Measurements from ENCODE around the gene IRAK4.

GRCh38 chr12:42105696-42106180 is 38.9 kb downstream of the GXYLT1 start:
- RRBS, result no CpG with 5 or more reads among the region's 5 CpGs

- RRBS, result 2% methylated on average over 8 of the region's 48 CpGs
These were observed at the start of gene IRAK4 for GRCh38 chr12:43758829-43759539. Gene IRAK4, plus strand, starts transcription at chr12:43758951.

DNA sequence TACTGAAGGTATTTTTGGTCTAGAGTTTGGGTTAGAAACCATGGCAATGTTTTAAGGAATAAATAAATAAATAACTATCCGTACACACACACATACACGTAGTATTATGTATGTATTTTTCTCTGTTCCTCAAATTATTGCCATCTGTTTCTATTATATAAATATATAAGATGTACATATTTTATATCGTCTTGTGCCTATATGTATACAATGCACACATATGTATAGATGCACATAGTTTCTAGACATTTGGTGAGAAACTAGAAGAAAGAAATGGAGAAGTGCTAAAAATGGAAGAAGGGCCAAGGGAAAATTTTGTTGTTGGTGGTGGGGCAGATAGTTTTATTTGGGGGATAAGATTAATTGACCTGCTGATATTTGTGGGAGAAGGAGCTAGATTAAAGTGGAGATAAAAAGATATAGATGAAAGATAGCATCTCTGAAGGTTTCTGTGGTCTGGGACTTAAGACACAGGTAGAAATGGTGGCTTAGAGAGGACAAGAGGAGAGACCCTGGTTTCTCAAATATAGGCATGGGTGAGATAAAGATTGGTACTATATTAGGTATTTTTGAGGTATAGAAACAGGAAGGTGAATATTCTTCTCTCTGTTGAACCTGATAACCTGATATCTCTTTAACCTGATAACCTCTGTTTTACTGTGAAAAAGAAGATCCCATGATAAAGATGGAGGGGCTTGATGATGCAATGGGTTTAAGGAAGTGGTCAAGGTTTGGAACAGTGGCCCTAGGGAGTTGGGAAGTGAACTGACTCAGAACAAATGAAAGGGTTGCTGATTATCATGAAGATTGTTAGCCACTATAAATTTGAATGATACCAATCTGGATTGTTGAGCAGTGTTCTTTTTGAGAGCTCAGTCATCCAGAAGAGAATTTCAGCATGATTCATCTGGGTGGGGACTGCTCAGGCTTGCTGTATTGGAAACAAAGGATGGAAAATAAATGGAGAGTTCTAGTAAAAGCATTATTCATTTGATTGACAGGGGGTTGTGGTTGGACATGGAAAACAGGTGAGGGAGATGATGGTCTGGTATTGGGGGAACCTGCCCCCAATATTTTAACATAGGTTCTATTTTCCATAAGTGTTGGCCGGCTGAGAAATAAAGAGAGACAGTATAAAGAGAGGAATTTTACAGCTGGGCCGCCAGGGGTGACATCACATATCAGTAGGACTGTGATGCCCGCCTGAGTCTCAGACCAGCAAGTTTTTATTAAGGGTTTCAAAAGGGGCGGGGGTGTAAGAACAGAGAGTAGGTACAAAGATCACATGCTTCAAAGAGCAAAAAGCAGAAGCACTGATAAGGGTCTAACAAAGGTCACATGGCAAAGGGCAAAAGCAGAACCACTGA is 11.4 kb downstream of the TMEM117 start:
- RRBS, result no CpG with 5 or more reads among the region's 7 CpGs

DNA sequence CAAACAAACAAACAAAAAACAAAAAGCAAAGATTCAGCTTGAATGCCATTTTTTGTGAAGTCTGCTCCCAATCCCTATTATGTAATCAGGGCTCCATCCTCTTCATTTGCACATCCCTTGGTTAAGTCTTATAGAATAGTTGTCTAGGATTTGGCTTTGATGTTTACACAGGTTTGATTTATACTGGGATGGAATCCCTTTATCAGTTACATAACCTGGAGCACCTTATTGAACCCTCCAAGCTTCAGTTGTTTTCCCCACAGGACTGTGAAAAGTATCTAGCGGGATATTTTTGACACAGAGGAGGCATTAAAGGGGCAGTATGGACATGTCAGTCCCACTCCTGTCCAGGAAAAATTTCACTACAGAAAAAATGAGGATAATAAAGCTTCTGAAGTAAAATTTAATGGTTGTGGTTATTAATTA is 416.6 kb downstream of the TMEM117 start:
- RRBS, result no CpG with 5 or more reads among the region's 1 CpG

GRCh38 chr12:44828022-44828648 is 48.0 kb downstream of the NELL2 start:
- RRBS, result no CpG with 5 or more reads among the region's 2 CpGs

DNA sequence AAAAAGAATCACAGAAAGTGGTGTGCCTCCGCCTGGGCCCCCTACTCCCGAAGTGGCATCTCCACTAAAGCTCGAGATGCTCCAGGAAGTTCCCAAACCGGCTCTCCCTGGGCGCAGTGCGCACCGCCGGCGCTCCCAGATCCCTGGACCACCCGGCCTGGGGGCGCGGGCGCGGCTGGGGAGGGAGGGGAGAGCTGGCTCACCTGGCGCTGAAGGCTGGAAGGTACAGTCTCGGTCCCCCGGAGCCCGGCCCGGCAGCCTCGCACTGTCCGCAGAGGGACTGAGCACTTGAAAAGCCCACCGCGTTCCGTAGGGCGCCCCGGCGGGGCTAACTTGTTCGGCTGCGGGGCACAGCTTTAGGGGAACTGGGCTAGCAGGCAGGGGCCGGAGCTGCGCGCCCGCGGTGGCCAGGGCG is 570 bp downstream of the DBX2 start:
- RRBS, result 4% methylated on average over 25 of the region's 35 CpGs

DNA sequence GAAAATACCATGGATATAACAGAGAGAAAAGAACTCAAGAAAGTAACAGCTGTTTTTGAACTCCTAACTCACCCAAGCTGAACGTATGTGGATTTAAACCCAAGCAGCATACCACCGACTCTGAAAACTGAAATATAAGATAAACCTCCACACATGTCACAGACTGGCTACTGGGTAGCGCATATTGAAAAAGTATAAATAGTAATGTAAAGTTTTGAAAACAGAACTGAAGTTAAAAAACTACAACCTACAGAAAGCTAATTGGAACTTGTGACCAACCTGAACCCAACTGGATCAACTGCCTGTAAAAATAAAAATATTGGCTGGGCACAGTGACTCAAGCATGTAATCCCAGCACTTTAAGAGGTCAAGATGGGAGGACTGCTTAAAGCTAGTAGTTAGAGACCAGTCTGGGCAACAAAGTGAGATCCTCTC is 18.4 kb downstream of the SCAF11 start:
- RRBS, result no CpG with 5 or more reads among the region's 3 CpGs

- RRBS, result no CpG with 5 or more reads among the region's 1 CpG
These were observed 76.5 kb downstream of the SLC38A1 start for GRCh38 chr12:46192320-46192853.

GRCh38 chr12:46259674-46260803 is 8.8 kb downstream of the SLC38A1 start:
- RRBS, result no CpG with 5 or more reads among the region's 5 CpGs

GRCh38 chr12:46266808-46267634 is 1.8 kb downstream of the SLC38A1 start:
- RRBS, result 3% methylated on average over 1 of the region's 36 CpGs

DNA sequence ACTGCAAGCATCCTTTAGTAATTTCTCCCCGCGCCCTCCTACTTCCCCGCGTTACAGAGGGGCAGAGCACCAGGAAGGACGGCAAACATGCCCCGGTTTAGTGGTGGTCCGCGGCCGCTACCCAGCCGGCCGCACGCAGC is 1.1 kb downstream of the SLC38A1 start:
- RRBS, result no CpG with 5 or more reads among the region's 12 CpGs

DNA sequence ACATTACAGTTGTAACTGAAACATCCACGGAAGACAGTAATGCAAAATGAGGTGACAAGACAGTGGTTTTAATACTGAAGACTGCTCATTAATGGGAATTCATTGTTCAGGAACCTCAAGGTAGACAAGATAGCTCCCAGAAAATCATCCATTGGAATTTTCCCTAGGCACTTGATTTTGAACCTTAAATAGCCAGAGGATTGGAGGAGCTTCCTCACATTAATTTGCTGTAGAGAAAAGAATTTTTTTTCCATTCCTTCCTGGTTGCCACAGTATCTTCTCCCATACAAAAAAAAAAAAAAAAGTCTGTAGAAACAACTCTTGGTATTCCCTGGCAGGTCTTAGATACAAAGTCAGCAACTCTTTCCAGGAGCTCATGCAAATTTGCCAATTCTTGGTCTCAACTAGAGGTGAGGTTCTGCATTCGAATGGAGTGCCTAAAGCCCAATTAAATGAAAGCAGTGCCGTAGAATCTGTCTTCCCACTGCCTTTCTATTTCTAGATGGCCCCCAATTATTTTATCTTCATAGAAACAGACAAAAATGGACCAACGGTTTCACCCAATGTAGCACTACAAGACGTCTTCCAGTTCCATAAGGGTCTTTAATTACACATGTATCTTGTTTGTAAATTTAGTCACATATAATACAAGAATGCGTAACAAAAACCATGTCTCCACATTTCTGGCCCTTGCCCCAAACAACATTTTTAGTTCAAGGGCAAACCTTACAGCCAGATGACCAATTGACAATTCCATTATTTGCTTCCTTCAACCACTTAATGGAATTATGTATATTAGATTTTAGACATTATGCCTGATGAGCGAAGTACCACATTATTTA is 13.6 kb downstream of the SLC38A2 start:
- RRBS, result no CpG with 5 or more reads among the region's 7 CpGs

DNA sequence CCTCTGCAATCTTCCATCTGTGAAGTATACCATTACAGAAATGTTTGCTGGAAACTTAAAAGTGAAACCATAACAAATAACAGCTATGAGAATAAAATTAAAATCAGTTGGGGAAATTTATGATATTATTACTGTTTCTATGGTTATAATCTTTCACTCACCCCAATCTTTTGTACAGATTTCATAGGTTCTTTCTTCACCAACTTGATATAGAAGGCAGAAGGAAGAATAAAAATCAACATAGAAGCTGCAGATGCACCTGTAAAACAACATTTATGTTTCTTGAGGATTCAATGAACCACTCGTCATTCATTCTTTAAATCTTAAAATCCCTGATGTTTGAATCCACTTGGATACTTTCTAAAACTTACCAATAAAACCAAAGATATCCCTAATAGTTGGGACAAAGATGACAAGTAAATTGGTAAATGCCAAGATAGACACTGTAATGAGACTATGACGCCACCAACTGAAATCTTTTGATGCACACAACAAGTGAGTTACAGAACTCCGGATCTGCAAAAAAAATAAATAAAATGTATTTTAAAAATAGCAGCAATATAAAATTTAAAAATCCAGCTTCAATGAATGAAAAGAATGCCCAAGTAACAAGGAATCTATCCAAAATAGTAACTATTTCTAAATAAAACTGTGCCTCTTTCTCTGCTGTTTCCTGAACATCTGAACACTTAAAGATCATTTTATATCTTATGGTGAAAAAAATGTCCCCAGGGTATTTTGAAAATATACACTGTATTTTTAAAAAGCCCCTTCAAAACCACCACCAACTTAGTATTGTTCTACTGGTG is 10.2 kb downstream of the SLC38A2 start:
- RRBS, result no CpG with 5 or more reads among the region's 3 CpGs

GRCh38 chr12:46366770-46367258 is 5.8 kb downstream of the SLC38A2 start:
- RRBS, result no CpG with 5 or more reads among the region's 5 CpGs

DNA sequence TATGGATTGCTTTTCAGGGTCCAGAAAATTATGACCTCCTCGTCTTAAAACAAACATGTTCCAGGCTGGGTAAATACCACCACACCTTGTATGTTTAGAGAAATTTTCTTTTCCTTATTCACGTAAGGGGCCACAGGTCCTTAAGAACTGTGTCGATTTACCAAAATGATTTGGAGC is 2.7 kb downstream of the SLC38A2 start:
- RRBS, result no CpG with 5 or more reads among the region's 3 CpGs

GRCh38 chr12:46382919-46383642 is 10.5 kb upstream of the SLC38A2 start:
- RRBS, result no CpG with 5 or more reads among the region's 76 CpGs

GRCh38 chr12:46387636-46388083 is 15.1 kb upstream of the SLC38A2 start:
- RRBS, result no CpG with 5 or more reads among the region's 8 CpGs

DNA sequence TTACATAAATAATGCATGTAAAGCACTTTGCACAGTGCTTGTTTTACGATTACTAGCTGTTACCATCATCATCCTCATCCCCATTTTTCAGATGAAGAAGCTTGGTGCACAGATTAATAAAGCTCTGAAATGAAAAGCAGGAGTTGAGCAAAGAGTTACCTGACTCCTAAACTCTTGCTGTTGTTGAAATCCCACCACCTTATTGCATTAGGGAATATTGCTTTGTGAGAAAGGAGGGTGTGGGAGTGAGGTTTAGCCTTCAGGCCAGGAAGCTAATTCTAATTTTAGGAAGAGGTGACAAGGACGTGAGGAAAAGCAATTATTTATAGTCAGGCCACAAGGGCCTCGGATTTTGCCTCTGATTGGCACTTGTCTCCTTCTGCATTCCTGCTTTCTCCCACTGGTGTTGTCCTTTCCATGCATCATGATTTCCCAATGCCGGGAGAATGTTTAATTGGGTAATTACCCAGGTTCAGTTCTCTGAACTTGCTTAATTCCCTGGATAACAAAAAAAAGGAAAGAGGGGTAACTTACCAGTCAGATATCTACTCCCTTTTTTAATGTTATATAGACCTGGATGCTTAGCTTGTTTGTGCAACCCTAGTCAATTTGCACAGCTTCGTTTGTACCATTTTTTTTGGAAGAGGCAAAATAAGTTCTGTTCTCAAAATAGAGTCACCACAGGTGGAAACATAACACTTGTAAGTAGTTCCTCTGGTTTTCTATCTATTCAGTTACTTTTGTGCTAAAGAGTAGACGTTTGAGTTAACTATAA is 38.0 kb upstream of the SLC38A2 start:
- RRBS, result no CpG with 5 or more reads among the region's 6 CpGs

- RRBS, result no CpG with 5 or more reads among the region's 7 CpGs
These were observed 150.9 kb upstream of the SLC38A2 start for GRCh38 chr12:46523371-46524009.

GRCh38 chr12:46556078-46556664 is 183.6 kb upstream of the SLC38A2 start:
- RRBS, result no CpG with 5 or more reads among the region's 2 CpGs